Right ventricle myocardium (tissue), 1 donor: ENCODE data around the gene GBA1.

GRCh38 chr1:155195140-155195633 is 12.5 kb downstream of the THBS3 start:
- PRO-cap, 2 experiments: no peak in any of the 2 experiments

DNA sequence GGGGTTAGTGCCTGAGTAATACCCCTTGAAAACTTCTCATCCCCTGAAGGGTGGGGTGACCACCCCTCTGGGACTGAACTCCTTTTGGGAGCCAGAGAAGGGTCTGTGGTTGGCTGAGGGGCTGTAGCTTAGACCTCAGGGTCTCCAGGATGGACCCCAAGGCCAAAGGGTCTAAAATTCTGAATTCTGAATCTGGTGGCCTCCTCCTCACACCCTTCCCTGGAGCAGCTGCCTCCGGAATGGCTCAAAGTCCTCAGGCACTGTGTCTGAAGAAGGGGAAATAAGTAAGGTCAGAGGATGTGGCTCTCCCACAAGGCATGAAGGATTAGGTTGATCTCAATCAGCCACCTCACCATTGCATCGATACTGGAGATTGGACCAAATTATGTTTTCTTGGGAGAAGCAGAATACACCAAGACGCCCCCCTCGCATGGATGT is 12.0 kb downstream of the THBS3 start:
- PRO-cap, 2 experiments: no peak in any of the 2 experiments

DNA sequence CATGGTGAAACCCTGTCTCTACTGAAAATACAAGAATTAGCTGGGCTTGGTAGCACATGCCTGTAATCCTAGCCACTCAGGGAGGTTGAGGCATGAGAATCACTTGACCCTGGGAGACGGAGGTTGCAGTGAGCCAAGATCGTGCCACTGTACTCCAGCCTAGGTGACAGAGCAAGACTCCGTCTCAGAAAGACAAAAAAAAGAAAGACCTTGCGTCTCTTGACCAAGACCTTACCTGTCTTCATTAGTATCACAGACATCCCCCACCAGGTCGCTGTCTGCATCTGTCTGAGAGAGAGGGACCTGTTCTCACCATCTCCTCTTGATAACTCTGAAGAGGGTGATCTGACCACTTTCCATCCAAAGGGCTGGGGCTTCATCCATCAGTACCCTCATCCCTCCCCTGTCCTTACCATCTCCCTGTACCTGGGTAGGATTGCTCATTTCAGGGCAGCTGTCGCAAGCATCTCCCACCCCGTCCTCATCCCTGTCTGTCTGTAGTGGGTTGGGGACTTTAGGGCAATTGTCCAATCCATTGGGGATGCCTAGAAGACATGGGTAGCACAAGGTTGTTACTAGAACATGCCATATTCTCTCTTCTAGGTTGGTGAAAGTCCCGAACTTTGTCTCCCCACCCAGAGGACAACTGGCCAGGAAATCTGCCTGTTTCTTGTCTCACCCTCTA is 8.0 kb downstream of the THBS3 start:
- PRO-cap, 2 experiments: no peak in any of the 2 experiments

- PRO-cap, 2 experiments: no peak in any of the 2 experiments
These were observed 7.1 kb downstream of the THBS3 start for GRCh38 chr1:155200281-155201294.

DNA sequence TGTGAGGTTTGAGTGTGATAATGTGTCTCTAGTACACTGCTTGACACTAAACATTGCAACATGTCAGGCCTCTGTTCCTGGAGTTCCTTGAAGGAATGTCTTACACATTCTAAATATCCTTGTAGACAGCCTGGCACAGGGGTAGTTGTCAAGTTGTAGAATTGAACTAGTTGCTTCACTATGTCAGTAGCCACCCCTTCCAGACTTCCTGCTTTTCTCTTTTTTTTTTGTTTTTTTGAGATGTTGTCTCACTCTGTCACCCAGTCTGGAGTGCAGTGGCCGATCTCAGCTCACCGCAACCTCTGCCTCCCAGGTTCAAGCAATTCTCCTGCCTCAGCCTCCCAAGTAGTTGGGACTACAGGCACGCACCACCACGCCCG is 11.7 kb downstream of the MTX1 start:
- PRO-cap, 2 experiments: no peak in any of the 2 experiments

GRCh38 chr1:155240897-155241622 is at the start of gene GBA1:
Gene GBA1 (minus strand): TSS chr1:155241249.
- PRO-cap, 2 experiments: peak in 2 of 2 experiments; most common minus-strand start chr1:155241266 (in 2)

DNA sequence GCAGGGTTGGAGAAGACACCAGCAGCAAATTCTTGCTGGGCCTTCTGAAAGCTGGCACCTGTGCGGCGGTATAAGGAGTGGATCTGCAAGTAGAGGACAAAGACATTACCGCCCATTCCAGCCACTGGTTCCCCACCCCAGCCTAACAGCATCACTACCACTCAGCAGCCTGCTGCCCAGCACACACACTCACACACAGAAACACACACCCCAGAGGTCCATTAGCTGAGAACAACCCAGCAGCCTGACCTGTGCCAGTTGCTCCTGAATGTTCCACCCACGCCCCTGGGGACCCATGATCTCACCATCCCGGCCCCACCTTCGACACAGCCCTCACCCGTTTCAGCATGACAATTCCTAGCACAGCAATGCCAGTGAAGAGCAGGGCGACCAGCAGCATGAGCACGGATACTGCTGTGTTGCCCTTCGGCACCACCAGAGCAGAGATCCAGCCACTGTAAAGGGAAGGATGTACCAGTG is 1.1 kb upstream of the ENTREP3 start:
- PRO-cap, 2 experiments: no peak in any of the 2 experiments

- PRO-cap, 2 experiments: no peak in any of the 2 experiments
These were observed 2.9 kb upstream of the RUSC1 start for GRCh38 chr1:155317616-155318440.

GRCh38 chr1:155321917-155322557 is 1.3 kb downstream of the RUSC1 start:
- PRO-cap, 2 experiments: no peak in any of the 2 experiments

DNA sequence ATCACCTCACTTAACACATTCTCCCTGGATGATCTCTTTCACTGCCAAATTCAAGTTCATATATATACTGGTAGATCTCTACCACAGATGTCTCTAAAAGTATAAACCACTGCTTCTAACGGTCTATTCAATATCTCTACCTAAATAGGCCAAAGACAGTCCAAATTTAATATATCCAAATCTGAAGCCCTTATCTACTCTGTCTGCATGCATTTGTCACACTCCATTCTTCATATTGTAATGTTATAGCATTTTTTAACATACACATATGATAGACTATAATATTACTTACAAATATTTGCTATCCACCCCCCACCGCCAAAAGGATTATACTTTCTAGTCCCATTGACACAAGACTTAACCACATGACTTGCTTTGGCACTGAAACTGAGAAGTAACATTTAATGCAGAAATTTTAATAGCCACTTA is 106.0 kb downstream of the ASH1L start:
- PRO-cap, 2 experiments: no peak in any of the 2 experiments

- PRO-cap, 2 experiments: no peak in any of the 2 experiments
These were observed 26.5 kb downstream of the ASH1L start for GRCh38 chr1:155536004-155536692.

- PRO-cap, 2 experiments: no peak in any of the 2 experiments
These were observed 74.5 kb downstream of the DAP3 start for GRCh38 chr1:155763400-155763800.

GRCh38 chr1:155968515-155968879 is 9.8 kb downstream of the ARHGEF2 start:
- PRO-cap, 2 experiments: no peak in any of the 2 experiments

GRCh38 chr1:155975823-155977023 is 2.1 kb downstream of the ARHGEF2 start:
- PRO-cap, 2 experiments: peak in 2 of 2 experiments; most common plus-strand start chr1:155976778 (in 2); most common minus-strand start chr1:155976573 (in 1)

DNA sequence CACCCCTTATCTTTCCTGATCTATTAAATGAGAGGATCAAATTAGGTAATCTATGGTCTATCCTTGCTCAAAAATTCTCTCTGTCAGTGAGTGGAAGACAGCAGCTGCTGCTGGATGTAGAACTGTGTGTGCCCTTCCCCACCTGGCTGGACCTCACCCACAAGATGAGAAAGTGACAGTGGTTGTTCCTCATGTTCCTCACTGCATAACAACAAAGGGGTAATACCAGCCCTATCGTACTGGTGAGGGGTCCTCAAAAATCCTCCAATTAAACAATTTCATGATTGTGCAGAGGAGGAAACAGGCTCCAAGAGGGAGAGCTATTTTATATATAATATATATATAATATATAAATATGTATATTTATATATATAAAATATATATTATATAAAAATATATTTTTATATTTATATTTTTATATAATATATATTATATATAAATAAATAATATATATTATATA is 16.8 kb downstream of the SSR2 start:
- PRO-cap, 2 experiments: no peak in any of the 2 experiments

GRCh38 chr1:156070001-156070404 is 9.0 kb downstream of the RAB25 start:
- PRO-cap, 2 experiments: no peak in any of the 2 experiments

DNA sequence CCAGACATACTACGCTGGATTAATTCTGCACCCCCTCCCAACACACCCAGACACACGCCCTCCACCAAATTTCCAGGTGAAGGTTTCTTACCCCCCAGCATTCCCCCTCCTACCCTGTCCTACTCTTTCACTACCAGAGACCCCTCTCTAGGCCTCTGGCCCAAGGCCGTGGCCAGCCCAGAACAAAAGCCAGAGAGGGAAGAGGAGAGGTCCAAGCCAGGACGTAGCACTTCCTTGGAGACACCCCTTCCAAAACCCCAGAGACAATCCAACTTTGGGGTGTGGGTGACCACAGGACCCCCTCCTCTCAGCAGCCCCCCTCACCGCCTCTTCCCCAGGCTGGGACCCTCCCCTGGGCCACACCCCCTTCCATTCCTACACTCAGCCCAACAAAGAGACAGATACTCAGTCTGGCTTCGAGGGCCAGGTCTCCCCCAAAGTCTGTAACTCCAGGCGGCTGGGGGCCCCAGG is 1.6 kb downstream of the MEX3A start:
- PRO-cap, 2 experiments: no peak in any of the 2 experiments

GRCh38 chr1:156086077-156086781 is 4.0 kb upstream of the MEX3A start:
- PRO-cap, 2 experiments: peak in 1 of 2 experiments; most common plus-strand start chr1:156086509 (in 1)

DNA sequence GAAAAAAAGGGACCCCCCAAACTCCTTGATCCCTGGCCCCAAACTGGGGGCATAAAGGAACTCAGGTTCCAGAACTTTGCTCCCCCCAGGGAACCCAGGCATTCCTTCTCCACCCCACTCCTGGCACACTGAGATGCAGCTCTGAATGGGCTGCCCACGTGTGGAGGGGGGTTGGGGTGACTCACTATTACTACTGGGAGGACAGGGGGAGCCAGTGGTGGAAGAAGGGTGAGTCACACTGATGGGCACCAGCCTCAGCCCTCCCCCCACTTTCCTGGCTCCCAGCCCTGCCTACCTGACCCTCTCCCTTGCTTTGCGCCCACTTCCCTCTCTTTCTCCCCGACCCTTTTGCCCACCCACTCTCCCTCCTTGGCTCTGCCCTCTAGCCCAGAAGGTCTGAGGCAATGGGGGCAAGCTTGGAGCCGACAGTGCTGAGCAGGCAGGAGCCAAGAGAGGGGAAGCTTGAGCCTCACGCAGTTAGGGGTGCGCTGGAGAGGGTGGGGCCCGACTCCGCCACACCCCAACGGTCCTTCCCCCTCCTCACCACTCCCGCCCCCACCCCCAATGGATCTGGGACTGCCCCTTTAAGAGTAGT is 357 bp upstream of the LMNA start:
- PRO-cap, 2 experiments: peak in 2 of 2 experiments; most common minus-strand start position 557 of the sequence (in 1)

GRCh38 chr1:156148007-156148831 is 5.2 kb upstream of the SEMA4A start:
- PRO-cap, 2 experiments: no peak in any of the 2 experiments